Measurements from ENCODE around the gene SLC17A4.

DNA sequence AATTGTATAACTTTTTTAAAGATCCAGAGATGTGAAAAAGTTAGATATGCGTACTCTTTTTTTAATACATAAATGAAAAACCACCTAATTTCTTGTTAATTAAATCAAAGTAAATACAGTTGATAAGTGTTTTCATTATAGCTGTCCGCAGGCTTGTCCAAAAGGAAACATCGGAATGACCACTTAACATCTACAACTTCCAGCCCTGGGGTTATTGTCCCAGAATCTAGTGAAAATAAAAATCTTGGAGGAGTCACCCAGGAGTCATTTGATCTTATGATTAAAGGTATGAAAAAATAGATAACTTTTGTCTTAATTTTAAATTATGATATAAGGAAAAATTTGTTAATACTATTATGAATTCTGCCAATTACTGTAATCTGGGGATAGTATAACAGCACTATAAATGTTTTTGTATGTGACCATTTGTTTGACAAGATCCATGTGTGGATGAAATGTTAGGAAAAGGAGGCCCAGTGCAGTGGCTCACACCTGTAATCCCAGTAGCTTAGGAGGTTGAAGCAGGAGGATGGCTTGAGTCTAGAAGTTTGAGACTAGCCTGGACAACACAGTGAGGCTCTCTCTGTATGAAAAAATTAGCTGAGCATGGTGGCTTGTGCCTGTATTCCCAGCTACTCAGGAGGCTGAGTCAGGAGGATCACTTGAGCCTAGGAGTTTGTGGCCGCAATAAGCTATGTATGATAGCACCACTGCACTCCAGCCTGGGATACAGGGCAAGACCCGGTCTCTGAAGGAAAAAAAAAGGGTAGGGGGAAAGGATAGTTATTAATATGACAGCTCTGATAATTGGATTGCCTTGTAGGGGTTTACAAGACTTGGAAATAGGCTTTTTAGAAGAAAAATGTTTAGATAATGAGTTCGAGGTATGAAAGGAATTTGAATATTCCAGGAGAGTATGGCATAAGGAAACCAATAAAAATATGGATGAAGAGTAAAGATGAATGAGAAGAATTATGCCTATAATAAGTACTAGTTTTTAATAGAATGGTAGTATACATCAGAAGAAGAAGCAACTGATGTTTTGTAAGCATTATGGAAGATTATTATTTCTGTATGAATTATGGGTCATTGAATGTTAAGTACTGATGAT lies 7.0 kb downstream of the GMNN start:
- PRO-cap, result no peak
- RRBS, result no CpG with 5 or more reads among the region's 6 CpGs

DNA sequence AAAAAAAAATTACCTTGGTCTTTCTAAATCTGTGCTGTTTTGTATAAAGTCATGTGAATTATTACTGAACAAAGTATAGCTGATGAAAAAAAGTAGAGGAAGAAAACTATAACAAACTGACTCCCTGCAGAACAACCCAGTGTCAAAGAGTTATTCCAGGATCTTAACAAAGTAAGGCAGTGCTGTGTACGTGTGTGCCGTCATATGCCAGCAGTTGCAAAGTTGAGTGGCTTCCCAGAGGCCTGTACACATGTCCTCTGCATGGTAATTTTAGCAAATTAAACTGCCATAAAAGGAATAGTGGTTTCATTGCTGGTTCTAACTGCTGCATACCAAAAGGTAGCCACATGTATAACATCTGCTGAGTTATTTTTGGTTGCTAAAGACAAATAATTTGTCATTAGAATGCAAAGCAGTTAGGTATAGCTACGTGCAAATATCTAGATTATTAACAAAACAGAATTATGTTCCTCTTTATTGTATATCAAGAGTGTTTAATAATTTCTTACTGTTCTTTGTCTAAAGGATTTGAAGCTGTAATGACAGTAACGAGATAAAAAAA lies 44.7 kb downstream of the RIPOR2 start:
- PRO-cap, result no peak
- RRBS, result no CpG with 5 or more reads among the region's 4 CpGs

GRCh38 chr6:24932961-24933251 lies 2.9 kb downstream of the RIPOR2 start:
- PRO-cap, result no peak
- RRBS, result no CpG with 5 or more reads among the region's 2 CpGs

GRCh38 chr6:24933613-24934483 lies 1.9 kb downstream of the RIPOR2 start:
- PRO-cap, result no peak
- RRBS, result no CpG with 5 or more reads among the region's 11 CpGs

- PRO-cap, result bidirectional peak, plus-strand start at chr6:25017712, minus-strand start at chr6:25017574
- RRBS, result no CpG with 5 or more reads among the region's 7 CpGs
Observed at GRCh38 chr6:25017308-25017887, 81.6 kb upstream of the RIPOR2 start.

DNA sequence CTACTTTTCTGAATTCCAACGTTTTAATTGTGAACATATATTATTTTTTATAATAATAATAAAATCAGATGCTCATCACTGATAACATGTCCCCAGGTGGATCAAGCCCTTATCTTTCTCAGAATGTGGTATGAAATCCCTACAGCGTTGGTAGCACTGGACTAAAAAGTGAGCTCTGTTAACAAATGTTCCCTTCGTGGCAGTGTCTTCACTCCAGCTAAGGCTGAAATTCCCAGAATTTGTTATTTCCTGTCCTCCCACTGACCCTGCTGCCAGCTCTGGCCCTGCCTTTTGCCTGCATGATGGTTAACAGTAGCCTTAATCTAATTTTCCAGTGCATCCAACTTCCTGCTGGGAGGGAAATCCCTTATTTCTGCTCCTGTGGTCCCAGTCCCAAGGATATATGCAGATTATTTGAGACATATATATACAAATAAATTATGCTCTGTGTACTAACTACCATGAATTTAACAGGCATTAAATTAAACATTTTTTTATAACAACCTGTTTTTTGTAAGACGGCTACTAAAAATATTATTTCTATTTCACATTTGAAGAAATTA lies 157.2 kb upstream of the CARMIL1 start:
- PRO-cap, result no peak
- RRBS, result no CpG with 5 or more reads among the region's 4 CpGs

DNA sequence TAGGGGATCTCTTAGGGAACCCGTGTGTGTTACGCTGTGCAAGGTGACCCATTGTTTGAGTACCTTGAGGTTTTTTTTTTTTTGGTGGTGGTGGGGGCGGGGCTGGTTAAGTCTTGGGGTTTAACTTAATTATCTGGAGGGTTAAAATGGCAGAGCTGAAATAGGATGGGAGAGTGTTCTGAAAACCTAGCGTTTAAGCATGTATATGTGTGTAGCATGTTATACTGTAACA lies 1.3 kb downstream of the CARMIL1 start:
- PRO-cap, result no peak
- RRBS, result no CpG with 5 or more reads among the region's 4 CpGs

DNA sequence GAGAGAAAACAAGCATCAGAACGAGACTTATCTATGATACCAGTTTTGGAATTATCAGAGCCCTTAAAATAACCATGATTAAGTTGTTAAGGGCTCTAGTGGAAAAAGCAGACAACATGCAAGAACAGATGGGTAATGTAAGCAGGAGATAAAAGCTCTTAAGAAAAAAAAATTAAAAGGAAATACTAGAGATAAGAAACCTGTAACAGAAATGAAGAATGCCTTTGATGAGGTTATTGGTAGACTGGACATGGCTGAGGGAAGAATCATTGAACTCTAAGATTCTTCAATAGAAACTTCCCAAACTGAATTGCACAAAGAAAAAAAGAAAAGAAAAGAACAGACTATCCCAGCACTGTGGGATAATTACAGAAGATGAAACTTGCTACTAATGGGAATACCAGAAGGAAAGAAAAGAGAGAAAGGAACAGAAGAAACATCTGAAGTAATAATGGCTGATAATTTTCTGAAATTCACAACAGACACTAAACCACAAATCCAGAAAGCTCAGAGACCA lies 127.3 kb upstream of the SCGN start:
- PRO-cap, result no peak
- RRBS, result no CpG with 5 or more reads among the region's 1 CpG

GRCh38 chr6:25710212-25710425 lies 16.2 kb downstream of the H2AC1 start:
- PRO-cap, result no peak
- RRBS, result no CpG with 5 or more reads among the region's 10 CpGs

DNA sequence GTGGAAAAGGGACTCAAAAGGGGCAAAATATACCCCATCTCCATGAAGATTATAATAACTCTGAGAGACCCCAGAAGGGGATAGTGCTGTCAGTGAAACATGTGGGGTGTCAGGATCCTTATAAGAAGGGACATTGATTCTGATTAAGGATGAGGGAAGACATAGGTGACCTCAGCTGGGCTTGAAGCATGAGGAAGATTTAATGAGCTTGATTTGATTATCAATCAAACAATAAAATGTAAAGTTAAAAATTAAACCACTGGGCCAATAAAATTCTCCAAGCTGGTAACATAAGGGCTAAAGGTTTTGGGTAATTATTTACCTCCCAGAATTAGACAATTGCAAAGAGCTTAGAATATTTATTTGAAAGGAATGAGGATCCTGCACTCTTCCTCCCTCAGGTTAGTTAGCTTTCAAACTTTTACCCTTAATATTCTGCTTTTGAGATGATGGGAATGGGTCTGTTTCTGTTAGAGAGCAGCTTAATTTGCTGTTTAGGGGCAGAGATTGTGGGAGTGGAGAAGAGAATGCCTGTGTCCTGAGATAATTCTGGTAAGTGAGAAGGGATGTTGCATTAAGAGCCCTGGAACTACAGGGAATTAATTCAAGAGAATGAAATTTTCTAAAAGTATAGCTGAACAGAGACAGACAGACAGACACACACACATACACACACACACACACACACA lies at the start of gene SLC17A4:
SLC17A4 (plus strand) TSS at position 362 of the 689 bp plus-strand sequence.
- PRO-cap, result no peak

DNA sequence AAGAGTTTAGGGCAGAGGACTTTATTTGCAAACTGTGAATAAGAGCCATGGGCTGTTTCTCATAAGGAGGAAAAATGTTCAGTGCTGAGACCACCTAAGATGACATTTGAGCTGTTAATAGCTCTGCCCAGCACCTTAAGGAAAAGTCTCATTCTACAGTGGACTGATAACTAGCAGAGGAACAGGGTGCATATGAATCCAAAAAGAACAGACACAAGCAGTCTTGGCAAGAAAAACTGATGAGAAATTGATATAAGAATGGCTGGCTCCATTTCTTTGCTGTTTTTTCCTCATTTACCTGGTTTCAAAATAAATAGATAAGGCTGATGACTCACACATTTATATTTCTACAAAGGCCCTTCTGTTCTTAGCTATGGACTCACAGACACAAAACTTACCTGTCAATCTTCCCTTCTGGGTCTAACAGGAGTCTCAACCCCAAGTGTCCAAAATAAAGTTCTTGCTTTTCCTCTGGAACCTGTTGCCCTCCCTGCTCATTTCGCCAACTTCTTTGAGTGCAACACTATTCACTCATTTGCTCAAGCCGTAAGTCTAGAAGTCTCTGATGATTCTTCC lies 888 bp downstream of the SLC17A4 start:
- PRO-cap, result no peak
- RRBS, result no CpG with 5 or more reads among the region's 2 CpGs

GRCh38 chr6:25830844-25831286 lies 987 bp downstream of the SLC17A1 start:
- PRO-cap, result no peak
- RRBS, result no CpG with 5 or more reads among the region's 6 CpGs

GRCh38 chr6:25833138-25833566 lies 1.3 kb upstream of the SLC17A1 start:
- PRO-cap, result no peak

- PRO-cap, result no peak
- RRBS, result no CpG with 5 or more reads among the region's 4 CpGs
Observed at GRCh38 chr6:25964983-25965402, 2.4 kb downstream of the TRIM38 start.

DNA sequence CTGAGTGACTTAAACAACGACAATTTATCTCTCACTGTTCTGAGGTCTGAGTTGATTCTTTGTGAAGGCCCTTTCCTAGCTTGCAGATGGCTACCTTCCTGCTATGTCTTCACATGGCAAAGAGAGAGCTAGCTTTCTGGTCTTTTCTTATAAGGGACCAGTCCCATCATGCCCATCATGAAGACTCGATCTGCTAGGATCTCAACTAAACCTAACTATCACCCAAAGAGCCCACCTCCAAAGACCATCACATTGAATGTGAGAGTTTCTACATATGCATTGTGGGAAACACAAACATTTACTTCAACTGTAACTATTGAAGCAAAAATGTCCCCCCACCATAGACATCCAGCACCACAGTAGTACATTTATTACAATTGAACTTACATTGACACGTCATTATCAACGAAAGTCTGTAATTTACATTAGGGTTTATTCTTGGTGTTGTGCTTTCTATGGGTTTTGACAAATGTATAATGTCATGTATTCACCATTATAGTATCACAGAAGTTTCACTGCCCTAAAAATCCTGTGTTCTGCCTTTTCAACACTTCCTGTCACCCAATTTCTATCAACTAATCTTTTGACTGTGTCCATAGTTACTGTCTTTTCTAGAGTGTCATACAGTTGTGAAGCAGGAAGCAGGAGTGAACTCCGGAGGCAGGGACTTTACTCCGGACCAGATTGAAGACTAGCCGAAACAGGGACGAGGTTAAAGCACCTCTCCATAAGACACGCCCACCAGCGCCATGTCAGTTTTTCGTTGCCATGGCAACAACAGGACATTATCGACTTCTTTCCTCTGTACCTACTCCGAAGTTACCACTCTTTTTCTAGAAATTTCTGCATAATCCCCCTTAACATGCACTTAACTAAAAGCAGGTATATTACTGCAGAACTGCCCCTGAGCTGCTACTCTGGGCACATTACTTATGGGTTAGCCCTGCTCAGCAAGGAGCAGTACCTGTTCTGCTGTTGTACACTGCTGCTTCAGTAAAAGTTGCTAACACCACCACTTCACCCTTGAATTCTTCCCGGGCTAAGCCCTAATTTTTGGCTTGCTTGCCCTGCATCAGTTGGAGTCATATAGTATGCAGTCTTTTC lies 25.0 kb downstream of the TRIM38 start:
- PRO-cap, result no peak
- RRBS, result no CpG with 5 or more reads among the region's 14 CpGs

DNA sequence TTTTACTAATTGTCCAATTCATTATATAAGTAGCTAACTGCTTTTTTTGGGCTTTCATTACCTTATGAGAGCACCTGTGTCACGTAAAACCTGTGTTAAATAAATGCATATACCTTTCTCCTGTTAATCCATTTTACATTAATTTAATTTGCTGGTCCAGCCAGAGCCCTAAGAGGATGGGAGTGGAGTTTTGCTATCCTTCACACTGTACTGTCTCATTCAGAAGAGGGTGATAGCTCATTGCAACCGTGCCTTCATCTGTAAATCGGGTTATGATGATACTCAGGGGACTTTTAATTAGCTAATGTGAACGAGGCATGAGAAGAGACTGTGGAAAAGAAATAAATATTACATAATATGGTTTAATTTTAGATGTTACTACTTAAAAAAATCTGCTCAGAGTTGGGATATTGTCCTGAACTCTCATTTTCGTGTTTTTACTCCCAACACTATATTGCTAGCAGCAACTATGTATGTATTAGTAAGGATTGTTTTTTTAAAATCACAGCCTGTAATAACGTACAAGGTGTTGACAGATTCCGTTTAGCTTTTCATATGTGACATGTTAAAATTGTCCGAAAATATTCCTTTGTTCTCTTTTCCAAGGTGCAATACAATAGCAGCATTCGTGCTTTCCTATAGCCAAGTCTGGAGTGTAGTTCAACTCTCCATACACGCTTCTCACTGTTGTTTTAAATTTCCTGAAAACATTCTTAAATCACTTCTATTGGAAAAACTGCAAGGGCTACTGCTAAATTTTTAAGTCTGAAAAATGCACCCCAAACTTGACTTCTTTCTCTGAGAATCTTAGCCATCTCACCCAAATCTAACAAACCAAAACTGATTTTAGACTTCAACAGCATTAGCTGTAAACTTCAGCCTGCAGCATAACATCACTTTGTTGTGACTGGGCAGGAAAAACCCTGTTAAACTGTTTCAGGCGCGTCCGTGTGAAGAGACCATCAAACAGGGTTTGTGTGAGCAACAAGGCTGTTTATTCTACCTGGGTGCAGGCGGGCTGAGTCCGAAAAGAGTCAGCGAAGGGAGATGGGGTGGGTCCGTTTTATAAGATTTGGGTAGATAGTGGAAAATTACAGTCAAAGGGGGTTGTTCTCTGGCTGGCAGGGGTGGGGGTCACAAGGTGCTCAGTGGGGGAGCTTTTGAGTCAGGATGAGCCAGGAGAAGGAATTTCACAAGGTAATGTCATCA lies 1.2 kb upstream of the H4C2 start:
- PRO-cap, result no peak
- RRBS, result no CpG with 5 or more reads among the region's 17 CpGs

GRCh38 chr6:26054387-26054855 lies 1.8 kb downstream of the H1-2 start:
- PRO-cap, result bidirectional peak, plus-strand start at chr6:26054732, minus-strand start at chr6:26054522
- RRBS, result no CpG with 5 or more reads among the region's 5 CpGs

- PRO-cap, result no peak
- RRBS, result no CpG with 5 or more reads among the region's 1 CpG
Observed at GRCh38 chr6:26122766-26122889, 1.1 kb downstream of the H2BC4 start.

DNA sequence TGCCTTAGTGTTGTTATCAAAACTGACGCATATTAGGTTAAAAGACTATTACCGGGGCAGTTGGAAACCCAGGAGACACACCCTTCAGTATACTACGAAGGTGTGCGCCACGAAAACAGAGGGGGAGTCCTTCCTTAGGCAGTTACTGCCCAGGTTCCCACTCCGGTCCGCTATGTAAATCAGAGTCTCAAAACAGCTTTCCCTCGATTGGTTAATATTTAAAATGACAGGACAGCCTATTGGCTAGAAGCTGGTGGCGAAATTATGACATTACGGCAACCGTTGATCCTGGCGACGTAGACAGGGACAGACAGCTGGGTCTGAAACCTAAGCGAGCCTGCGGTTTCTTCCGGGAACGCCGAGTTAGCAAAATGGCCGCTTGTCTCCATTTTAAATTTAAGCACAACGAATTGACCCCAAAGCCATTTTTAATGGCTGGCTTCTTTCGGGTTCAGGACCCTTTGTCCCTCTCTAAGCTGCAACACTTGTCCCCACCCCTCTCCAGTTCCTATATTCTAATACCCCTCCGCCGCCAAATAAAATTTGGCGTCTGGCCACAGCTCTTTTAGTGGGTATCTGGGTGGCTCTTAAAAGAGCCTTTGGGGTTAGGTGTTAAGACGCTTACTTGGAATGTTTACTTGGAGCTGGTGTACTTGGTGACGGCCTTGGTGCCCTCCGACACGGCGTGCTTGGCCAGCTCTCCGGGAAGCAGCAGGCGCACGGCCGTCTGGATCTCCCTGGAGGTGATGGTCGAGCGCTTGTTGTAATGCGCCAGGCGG lies 647 bp downstream of the H2BC4 start:
- PRO-cap, result no peak
- RRBS, result no CpG with 5 or more reads among the region's 37 CpGs

GRCh38 chr6:26126679-26127492 lies 2.9 kb downstream of the H2AC6 start:
- PRO-cap, result no peak
- RRBS, result no CpG with 5 or more reads among the region's 4 CpGs

Measured in MCF 10A (cell line).